Lower leg skin (tissue), 2 donors: ENCODE measurements around a stretch of chr22.

DNA sequence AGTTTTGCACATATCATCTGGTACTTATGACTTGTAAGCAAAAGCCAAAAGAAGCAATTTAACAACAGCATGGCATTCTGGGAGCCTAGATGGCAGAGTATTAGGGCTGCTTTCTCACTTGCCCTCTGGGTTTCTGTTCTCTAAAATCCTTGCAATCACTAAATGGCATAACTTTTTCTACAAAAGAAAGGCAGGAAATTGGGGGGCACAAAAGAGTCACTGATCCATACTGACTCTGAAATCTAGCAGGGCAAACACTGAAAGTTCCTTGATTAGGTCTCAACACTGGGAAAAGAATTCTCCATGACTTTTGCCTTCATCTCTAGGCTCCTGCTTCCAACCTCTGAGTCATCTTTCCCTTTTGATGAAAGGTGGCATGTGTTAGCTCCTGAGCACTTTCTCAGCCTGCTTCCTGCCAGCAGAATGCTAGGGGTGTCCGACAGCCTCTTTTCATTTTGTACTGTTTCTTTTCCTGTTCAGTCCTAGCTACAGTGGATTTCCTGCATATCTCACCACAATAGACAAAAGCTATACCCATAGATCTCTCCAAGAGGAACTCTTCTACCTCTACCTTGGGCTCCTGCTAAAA, 145.7 kb downstream of the RBFOX2 start:
- PRO-cap = no peak
- RAMPAGE, long total RNA, 2 experiments = no peak in any of the 2 experiments

- PRO-cap = no peak
- RAMPAGE, long total RNA, 2 experiments = no peak in any of the 2 experiments
Observed at GRCh38 chr22:35887406-35888044, 141.1 kb downstream of the RBFOX2 start.

DNA sequence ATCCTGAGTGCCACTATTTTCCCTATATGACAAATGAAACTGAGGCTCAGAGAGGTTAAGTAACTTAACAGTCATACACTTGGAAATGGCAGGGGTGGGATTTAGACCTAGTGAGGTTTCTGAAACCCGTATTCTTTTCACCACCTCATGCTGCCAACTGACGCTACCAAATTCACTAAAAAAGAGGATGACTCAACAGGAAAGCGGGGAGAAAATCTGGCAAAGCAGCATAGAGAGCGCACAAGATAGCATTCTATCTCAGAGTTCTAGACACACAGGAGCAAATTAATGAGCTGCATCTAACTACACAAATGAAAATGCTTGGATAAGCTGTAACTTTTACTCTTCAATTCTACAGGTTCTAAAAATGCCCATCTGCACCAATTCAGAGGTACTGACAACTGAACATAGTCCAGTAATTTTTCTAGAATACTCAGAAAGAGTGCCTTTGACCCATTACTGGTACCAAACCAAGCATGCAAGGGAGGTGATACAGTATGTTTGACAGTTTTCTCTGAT, 136.4 kb downstream of the RBFOX2 start:
- PRO-cap = no peak
- RAMPAGE, long total RNA, 2 experiments = no peak in any of the 2 experiments

GRCh38 chr22:35914457-35914866, 114.2 kb downstream of the RBFOX2 start:
- PRO-cap = unidirectional peak, plus-strand start at chr22:35914728
- RAMPAGE, long total RNA, 2 experiments = no peak in any of the 2 experiments

GRCh38 chr22:36204578-36204973, 3.0 kb upstream of the APOL4 start:
- PRO-cap = no peak
- RAMPAGE, long total RNA, 2 experiments = no peak in any of the 2 experiments

- PRO-cap = no peak
- RAMPAGE, long total RNA, 2 experiments = no peak in any of the 2 experiments
Observed at GRCh38 chr22:36258397-36259792, 6.0 kb downstream of the APOL1 start.

- PRO-cap = no peak
- RAMPAGE, long total RNA, 2 experiments = no peak in any of the 2 experiments
Observed at GRCh38 chr22:36285069-36285384, 32.1 kb downstream of the APOL1 start.

- PRO-cap = no peak
- RAMPAGE, long total RNA, 2 experiments = no peak in any of the 2 experiments
Observed at GRCh38 chr22:36285385-36286134, 32.6 kb downstream of the APOL1 start.

DNA sequence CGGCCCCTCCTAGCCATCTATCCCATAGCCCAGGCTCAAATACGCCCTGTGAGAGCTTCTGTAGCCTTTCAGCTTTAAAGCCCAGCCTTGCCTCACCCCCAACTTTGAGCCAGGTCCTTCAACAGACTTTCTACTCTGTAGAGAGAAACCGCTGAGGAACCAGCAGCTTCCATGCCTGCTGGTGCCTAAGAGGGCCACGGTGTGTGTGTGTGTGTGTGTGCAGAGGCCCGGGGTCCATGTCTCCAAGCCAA, 42.2 kb downstream of the APOL1 start:
- PRO-cap = no peak
- RAMPAGE, long total RNA, 2 experiments = no peak in any of the 2 experiments

GRCh38 chr22:36323208-36323748, 64.5 kb downstream of the MYH9 start:
- PRO-cap = bidirectional peak, plus-strand start at chr22:36323522, minus-strand start at chr22:36323394
- RAMPAGE, long total RNA, 2 experiments = no peak in any of the 2 experiments

- PRO-cap = bidirectional peak, plus-strand start at chr22:36329749, minus-strand start at chr22:36329542
- RAMPAGE, long total RNA, 2 experiments = no peak in any of the 2 experiments
Observed at GRCh38 chr22:36329187-36330004, 58.4 kb downstream of the MYH9 start.

- PRO-cap = bidirectional peak, plus-strand start at chr22:36330809, minus-strand start at chr22:36330757; unidirectional peak, minus-strand start at chr22:36331305
- RAMPAGE, long total RNA, 2 experiments = no peak in any of the 2 experiments
Observed at GRCh38 chr22:36330324-36331418, 57.1 kb downstream of the MYH9 start.

GRCh38 chr22:36337274-36337939, 50.4 kb downstream of the MYH9 start:
- PRO-cap = no peak
- RAMPAGE, long total RNA, 2 experiments = no peak in any of the 2 experiments

DNA sequence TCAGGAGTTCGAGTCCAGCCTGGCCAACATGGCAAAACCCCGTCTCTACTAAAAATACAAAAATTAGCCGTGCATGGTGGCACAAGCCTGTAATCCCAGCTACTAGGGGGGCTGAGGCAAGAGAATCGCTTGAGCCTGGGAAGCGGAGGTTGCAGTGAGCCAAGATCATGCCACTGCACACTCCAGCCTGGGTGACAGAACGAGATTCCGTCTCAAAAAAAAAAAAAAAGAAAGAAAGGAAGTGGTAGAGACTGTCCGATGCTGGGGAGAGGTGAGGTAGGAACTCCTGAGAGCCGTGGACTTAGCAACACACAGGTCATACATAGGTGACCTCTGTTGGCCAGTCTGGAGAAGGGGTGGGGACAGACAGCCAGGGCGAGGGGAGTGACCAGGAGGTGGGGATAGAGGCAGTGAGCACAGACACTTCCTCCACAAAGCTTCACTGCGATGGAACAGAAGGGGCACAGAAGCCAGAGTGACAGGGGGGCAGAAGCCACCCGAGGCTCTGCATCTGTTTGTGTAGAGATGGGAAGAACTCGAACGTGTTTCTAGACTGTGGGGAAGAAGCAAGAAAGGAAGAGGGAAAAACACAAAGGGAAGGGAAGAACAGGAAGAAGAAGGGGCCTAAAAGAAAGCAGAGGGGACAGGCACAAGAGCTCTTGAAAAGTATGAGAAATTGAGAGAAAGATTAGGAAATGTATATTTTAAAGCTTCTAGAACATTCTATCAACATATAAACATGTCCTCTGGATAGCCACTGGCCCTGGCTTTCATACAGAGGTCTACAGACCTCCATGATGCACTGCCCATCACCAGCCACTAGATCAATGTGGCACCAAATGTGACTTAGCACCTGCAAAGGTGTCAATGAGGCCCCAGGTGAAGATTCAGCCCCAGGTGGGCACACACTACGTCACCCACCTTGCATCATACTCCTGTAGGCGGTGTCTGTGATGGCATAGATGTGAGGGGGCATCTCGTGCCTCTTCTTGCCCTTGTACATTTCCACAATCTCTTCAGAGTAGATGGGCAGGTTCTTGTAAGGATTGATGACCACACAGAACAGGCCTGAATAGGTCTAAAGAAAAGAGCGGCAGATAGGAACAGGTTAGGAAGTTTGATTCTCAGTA, 47.0 kb downstream of the MYH9 start:
- PRO-cap = no peak
- RAMPAGE, long total RNA, 2 experiments = no peak in any of the 2 experiments

- PRO-cap = no peak
- RAMPAGE, long total RNA, 2 experiments = no peak in any of the 2 experiments
Observed at GRCh38 chr22:36357778-36358147, 30.0 kb downstream of the MYH9 start.

GRCh38 chr22:36398487-36399044, 10.8 kb upstream of the MYH9 start:
- PRO-cap = no peak
- RAMPAGE, long total RNA, 2 experiments = no peak in any of the 2 experiments

GRCh38 chr22:36449850-36450235, 31.6 kb downstream of the TXN2 start:
- PRO-cap = no peak
- RAMPAGE, long total RNA, 2 experiments = no peak in any of the 2 experiments

DNA sequence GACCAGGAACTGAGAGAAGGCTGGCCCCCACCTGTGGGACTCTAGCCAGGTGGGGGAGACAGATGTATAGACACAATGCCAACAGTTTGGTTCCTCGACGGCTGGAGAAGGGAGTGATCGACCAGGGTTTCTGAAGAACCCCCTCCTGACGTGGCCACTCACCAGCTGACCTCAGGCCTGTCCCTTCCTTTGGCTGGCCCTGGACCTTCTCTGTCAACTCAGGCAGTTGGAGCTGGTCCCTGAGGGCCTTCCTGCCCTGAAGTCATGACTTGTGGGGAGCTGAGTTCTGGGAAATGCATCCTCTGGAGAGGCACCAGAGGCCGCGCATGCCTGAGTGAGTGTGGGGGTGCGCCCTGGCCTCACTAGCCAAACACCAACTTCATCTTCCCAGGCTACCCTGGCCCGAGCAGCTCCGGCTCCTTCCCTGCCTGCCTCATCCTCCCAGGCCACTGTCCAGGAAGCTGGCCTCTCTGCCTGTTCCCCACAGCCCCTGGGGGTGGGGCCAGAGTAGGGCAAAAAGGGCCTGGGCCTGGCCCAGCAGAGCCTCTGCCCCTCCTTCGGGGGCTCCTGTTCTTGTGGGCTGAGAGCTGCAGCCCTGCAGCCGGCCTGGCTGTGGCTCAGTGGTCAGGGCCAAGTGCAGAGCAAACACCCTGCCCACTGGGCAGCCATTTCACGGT, 23.6 kb downstream of the TXN2 start:
- PRO-cap = bidirectional peak, plus-strand start at position 620 of the sequence, minus-strand start at position 451 of the sequence
- RAMPAGE, long total RNA, 2 experiments = no peak in any of the 2 experiments

GRCh38 chr22:36469943-36470556, 11.4 kb downstream of the TXN2 start:
- PRO-cap = no peak
- RAMPAGE, long total RNA, 2 experiments = no peak in any of the 2 experiments

DNA sequence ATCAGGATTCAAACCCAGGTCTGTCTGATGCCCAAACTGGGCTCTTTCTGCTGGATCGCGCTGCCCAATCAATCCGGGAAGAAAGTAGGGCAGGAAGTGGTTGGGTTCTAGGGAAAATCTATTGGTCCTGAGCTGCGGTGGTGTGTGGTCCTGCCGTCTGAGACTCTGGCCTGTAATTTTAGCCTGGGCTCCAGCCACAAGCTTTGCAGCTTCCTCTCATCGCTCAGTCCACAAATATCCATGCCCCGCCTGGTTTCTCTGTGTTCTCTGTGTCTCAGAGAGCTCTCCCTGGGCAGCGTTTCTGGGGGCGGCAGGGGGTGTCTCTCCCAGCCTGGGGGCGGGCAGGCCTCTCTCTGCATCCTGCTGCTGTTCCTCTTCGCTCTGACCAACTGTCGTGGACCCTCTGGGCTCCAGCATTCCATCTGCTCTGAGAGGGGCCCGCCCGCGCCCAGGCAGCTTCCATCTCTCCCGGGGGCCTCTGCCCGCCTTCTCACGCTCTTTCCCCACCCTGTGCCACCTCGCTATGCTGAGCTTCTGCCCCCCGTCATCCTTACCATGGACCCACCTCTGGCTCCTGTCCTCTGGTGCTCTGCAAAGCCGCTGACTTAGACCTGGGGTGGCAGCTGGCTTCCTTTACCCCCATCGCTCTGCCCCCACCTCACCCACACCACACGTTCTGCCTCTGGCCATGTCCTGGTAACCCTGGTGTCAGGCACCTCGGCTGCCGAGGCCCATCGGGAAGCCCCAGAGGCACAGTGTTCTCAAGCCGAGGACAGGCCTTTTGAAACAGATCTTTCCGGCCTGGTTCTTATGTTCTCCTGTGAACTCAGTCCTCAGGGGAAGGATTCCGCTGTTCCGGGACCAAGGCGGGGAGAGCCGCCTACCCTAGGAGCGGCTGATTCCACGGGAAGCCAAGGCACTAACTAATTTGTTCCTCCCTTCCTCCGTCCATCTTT, 18.4 kb downstream of the CACNG2 start:
- PRO-cap = no peak
- RAMPAGE, long total RNA, 2 experiments = no peak in any of the 2 experiments